ENCODE measurements around a stretch of chr6.

GRCh38 chr6:3837604-3838061 is 11.5 kb upstream of the FAM50B start:
- RRBS: no CpG with 5 or more reads among the region's 1 CpG

DNA sequence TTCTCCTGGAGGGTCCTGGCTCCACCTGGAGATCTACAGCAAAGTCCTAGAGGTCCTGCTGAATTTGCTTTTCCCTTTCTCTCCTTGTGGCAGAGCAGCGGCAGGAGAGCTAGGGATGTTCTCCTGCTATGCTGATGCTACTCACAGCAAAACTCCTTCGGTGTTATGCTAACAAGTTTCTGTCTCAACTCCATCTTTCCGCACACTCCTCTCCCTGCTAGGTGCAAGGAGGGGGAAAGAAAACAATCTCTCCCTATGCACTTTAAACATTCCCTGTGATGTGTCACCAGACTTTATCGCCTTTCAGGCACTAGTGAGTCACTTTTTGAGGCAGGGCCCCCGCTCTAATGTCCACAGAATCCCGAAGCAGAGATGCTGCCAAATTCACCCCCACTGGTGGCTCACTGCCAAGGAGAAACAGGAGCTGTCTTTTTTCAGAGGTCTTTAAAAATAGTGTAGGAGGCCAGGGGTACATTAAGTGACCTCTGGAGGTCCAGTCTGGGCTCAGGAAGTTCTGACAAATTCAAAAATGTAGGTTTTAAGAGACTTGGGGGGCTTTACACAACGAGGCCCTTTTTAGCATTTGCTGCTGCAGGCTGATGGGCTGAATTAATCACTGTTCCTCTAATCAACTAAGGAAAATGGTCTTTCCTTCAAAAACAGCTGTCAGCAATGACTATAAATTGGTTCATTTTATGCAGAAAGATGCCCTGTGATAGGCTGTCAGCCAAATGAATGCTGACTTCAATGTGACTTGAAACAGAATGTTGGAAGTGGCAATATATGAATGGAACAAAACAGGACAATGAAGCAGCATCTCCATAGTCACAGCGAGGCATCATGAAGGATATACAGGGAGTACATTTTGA is 62.8 kb downstream of the FAM50B start:
- RRBS: no CpG with 5 or more reads among the region's 8 CpGs

DNA sequence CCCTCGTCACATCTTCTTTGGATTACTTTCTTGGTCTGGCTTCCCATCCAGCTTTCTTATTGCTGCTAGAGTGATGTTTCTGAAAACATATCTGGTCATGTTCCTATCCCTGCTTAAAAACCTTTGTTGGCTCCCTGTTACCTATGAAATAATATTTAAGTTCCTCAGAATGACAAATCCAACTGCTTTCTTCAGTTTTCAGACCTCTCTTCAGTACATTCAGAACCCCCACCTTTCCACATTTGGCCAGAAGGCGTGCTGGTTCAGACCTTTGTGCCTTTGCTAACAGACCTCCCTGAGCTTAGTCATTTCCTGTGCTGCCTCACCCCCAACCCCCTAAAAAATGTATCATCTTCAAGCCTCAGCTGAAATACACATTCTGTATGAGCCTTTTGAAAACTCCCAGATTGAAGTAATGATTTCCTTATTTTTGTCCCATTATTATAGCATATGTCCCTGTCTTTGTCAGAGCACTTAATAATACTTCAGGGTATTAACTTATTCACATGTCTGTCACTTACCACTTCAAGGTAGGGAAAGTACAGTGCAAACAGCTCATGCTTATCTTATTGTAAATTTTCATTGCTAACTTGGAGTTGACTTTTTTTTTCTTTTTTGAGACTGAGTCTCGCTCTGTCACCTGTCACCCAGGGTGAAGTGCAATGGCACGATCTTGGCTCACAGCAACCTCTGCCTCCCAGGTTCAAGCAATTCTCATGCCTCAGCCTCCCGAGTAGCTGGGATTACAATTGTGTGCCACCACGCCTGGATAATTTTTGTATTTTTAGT is 19.7 kb downstream of the FAM217A start:
- RRBS: no CpG with 5 or more reads among the region's 6 CpGs

- RRBS: no CpG with 5 or more reads among the region's 5 CpGs
Observed at GRCh38 chr6:4090770-4091146, 11.8 kb upstream of the FAM217A start.

DNA sequence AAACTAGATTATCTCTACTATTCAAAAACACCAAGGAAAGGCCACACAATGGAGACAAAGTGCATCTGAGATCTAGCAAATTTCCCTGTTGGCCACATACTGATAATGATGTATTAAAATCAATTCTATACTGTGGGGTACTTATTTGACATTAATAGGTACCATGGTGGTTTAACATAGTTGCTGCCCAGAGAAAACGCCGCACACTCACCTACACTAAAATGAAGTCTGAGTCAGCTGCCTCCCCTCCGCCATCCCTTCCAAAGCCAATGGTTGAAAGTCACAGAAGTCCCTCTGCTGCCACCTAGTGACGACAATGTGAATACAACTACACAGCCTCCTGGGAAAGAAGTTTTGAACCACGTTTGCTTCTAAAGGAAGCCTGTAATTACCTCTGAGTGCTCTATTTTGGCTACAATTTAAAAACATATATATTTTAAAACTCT is 20.4 kb upstream of the ECI2 start:
- RRBS: no CpG with 5 or more reads among the region's 5 CpGs

DNA sequence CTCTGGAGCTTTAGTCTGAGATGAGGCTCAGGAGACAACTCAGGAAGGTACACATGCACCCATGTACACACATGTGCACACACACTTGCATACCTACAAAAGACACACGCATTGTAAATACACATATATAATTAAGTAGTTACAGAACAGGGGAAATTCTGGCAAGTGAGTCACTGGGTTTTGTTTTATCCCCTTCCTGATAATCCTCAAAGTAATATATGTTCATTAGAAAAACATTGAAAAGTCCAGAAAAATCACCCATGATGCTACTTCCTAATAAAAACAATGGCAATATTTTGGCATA is 115.2 kb upstream of the ECI2 start:
- RRBS: no CpG with 5 or more reads among the region's 1 CpG

- RRBS: no CpG with 5 or more reads among the region's 8 CpGs
Observed at GRCh38 chr6:4253845-4254511, 118.6 kb upstream of the ECI2 start.

- RRBS: 94% methylated on average over 5 of the region's 21 CpGs
Observed at GRCh38 chr6:4460383-4461316, 315.6 kb upstream of the CDYL start.

- RRBS: no CpG with 5 or more reads among the region's 33 CpGs
Observed at GRCh38 chr6:4774694-4775309, 1.4 kb upstream of the CDYL start.

DNA sequence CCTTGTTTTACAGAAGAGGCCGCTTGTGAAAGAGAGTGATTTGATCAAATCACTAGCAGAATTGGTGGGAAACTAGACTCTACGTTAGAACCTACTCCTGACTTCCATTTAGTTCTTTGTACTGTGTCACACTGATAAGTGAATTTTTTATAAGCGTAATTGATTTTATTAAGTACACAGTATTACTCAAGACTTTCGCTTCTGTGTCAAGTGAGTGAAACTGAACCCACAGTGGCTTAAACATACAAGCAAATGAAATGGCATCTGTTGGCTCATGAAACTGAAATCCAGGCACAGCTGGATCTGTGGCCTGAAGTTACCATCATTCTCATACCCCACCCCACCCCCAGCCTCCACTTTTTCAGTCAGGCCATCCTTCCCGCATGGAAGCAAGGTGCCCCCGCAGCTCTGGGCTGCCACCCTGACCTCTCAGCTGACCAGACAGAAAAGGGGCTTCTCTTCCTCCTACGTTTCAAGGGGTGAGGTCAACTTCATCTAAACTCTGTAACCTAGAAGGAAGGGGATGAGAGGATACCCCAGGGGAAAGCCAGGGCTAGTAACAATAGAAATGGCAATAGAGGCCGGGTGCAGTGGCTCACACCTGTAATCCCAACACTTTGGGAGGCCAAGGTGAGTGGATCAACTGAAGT is 102.2 kb downstream of the RPP40 start:
- RRBS: no CpG with 5 or more reads among the region's 8 CpGs

GRCh38 chr6:5077369-5077719 is 7.8 kb upstream of the PPP1R3G start:
- RRBS: no CpG with 5 or more reads among the region's 5 CpGs

GRCh38 chr6:5174687-5175219 is 86.0 kb downstream of the LYRM4 start:
- RRBS: no CpG with 5 or more reads among the region's 6 CpGs

- RRBS: no CpG with 5 or more reads among the region's 2 CpGs
Observed at GRCh38 chr6:5448494-5448964, 187.2 kb downstream of the FARS2 start.

DNA sequence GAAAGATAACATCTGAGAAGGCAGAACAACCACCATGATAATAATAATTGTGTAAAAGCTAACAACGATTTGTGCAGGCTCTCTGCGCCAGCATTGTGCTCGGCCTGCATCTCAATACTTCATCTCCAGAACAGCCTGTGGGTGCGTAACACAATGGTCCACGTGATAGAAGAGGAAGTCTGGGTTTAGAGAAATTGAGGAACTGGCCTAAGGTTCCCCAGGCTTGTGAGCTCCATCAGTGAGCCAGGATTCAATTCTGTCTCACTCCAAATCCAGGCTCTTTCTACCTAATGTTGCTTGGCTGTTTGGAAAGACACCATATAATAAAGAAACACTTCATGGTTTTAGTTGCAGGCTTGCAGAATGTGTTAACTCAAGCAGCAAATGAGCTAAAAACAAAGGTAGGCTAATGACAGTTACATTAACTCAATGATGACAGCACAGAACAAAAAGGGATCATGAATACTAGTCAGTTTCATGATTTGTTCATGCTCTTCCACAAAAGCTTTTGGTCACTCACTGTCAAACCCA is 71.3 kb downstream of the LY86 start:
- RRBS: no CpG with 5 or more reads among the region's 5 CpGs

GRCh38 chr6:6696618-6697288 is 108.2 kb downstream of the LY86 start:
- RRBS: no CpG with 5 or more reads among the region's 8 CpGs

- RRBS: no CpG with 5 or more reads among the region's 16 CpGs
Observed at GRCh38 chr6:6725176-6725613, 136.7 kb downstream of the LY86 start.

GRCh38 chr6:6747454-6747810 is 158.9 kb downstream of the LY86 start:
- RRBS: no CpG with 5 or more reads among the region's 5 CpGs

- RRBS: no CpG with 5 or more reads among the region's 8 CpGs
Observed at GRCh38 chr6:6823359-6824284, 235.1 kb downstream of the LY86 start.

GRCh38 chr6:6850843-6851854 is 256.6 kb upstream of the RREB1 start:
- RRBS: no CpG with 5 or more reads among the region's 12 CpGs

DNA sequence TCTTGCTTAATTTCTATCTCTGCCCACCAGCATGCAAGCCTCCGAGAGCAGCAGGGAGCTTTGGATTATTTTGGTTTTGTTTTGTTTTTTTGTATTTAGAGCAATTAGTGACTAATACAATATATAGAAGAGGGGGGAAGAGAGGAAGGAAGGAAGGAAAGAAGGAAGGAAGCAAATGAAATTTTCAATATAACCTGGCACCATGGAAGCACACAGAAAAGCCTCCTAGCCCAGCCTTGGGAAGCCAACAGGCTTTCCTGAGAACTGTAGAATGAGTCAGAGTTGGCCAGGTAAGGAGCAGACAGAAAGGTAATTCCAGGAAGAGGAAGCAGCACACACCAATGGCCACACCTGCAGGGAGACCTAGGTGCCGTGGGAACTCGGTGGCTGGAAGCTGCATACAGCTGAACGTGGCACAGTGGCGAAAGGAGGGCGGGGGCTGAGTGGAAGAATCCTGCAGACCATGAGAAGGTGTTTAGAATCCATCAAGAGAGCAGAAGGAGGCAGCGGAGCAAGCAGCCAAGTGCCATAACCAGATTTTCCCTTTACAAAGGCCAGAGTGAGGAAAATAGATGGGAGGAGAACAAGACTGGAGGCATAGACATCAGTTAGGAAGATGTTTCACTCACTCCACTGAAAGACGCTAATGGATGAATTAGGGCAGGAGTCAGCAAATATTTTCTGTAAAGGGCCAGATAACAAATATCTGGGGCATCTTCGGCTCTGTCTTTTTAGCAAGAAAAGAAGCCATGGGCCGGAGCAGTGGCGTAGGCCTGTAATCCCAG is 224.7 kb upstream of the RREB1 start:
- RRBS: no CpG with 5 or more reads among the region's 11 CpGs

Measured in NB4 (cell line).